H4 (cell line): ENCODE measurements around the genes SCGB2A2, HNRNPUL2, TMEM179B, SLC3A2 and SLC22A10.

DNA sequence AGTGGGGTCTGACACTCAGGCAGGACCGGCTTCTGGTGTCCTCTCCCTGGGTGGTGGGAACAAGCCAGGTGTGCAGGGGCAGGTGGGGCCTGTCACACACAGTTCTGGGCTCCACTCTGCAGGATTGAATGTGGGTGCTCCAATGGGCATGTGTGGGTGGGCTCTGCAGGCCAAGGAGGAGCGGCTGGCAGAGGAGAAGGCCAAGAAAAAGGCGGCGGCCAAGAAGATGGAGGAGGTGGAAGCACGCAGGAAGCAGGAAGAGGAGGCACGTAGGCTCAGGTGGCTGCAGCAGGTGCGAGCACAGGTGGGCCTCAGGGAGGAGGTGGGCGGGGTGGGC, 21.6 kb downstream of the INCENP start:
- RAMPAGE, long total RNA, result no peak

- RAMPAGE, long total RNA, result no peak
These were observed at the start of gene SCGB2A2 for GRCh38 chr11:62269736-62270449. Gene SCGB2A2, plus strand, starts transcription at chr11:62270158.

- RAMPAGE, long total RNA, result no peak
These were observed 23.4 kb downstream of the ASRGL1 start for GRCh38 chr11:62360574-62361040.

GRCh38 chr11:62370714-62371534, 33.7 kb downstream of the ASRGL1 start:
- RAMPAGE, long total RNA, result no peak

DNA sequence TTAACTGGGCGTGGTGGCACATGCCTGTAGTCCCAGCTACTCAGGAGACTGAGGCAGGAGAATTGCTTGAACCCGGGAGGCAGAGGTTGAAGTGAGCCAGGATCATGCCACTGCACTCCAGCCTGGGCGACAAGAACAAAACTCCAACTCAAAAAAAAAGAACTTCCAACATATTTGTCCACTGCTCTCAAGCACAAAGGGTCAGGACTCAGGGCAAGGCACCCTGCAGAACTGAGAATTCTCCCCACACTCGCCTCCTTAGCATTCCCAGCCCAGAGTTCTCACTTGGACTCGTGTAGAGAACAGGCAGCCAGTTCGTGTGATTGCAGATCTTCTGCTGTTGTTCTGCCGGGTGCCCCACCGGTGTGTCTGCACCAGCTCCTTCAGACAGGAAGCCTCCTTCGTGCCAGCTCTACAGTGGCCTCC, 19.8 kb upstream of the SCGB1A1 start:
- RAMPAGE, long total RNA, result no peak

GRCh38 chr11:62433130-62433622, 14.3 kb downstream of the SCGB1A1 start:
- RAMPAGE, long total RNA, result no peak

DNA sequence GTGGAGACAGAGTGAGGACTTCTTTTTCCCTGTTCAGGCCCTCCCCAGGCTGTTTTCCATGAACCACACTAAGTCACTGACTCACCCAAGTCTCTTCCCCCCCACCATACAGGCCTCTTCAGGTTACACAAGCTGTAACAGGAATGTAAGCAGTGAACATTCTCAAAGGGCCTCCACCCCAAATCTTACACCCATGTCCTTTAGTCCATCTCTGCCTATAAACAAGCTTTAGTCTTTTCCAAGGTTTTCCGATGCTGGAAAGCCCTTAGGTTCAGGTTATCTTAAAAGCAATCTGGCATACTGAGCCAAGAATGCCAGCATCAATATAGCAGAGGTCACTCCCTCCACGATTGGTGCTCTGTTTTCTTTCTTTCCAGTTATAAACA, 13.0 kb downstream of the EEF1G start:
- RAMPAGE, long total RNA, result no peak

DNA sequence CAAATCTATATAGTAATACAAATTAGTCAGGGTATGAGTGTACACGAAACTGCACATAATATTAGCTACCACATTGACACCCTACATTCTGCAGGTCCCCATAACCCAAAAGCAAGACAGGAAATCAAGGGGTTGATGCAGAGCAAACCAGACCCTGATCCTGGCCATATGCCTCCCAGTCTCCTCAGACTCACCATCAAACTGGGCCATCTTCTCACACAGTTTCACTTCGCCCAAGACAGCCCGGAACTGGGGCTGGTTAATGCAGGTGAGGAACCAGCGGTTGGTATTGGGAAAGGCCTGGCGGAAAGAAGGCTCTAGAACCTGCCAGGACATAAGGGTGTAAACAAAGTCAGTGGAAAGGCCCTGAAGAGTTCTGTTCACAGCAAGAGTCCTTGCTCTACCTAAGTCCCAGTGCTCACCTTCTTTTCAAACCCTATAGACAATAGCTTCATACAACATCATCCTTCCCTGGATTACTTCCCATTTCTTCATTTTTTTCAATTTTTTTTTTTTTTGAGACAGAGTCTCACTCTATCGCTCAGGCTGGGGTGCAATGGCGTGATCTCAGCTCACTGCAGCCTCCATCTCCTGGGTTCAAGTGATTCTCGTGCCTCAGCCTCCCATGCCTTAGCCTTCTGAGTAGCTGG, 6.4 kb downstream of the EEF1G start:
- RAMPAGE, long total RNA, result no peak

DNA sequence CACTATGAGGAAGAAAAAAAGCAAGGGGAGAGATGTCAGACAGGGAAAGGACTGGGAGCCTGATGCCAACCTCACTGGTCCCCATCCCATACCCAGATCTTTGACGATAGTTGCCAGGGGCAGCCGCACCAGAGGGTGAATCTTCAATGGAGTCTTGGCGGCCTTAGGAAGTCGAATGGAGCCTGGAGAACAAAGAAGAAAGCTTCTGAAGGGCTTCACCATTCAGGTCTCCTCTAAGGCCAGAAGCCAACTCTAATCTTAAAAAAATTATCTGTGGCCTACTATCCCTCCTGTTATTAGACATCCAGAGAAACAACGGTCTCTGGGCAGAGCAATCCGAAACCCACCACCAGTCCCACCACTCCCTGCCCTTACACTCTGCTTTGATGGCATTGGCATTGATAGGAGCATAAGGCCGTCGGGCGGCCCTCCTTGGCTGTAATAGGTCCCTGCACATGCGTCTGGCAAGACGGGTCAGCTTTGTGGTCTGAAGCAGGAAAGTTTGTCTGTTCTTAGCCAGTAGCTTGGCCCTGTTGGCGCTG, 3.6 kb upstream of the TUT1 start:
- RAMPAGE, long total RNA, result no peak

GRCh38 chr11:62621234-62621810, 464 bp downstream of the B3GAT3 start:
- RAMPAGE, long total RNA, result no peak

DNA sequence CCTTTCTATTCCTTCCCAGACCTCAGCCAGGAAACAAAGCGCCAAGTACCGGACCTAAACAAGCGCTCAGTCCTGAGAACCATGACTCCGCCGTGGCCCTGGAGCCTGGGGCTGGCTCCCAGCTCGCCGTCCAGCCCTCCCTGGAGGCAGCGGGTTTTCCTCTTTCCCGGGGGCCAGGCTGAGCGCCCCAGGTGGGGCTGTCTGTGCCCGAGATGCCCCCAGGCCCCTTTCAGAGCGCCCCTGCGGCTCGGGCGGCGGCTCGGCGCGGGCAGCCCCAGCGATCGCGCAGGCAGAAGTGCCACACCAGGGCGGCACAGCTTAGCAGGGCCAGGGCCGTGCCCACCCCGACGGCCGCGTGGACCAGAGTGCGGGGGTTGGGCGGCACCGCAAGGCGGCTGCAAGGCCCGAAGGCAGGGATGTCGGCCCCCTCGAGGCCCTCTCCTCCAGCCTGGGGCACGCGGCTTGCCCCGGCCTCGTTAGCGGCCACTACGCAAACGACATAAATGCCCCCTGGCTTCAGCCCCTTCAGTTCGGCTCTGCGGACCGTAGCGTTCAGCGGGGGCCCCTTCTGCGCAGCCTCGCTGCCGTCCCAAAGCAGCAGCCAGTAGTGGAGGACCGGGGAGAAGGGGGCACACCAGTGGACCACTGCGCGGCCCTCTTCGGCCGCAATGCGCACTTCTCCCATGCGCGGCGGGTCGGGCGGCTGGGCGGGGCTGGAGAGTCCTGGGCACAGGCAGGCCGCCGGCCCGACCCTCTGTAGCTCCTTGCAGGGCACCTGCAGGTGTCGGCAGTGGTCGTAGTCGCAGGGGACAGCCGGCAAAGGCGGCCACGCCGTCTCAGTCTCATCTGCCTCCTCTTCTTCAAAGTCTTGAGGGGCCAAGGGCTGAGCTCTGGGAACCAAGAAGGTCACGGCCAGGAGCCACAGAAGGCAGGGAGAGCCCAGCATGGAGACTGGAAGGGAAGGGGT, 1.5 kb downstream of the LRRN4CL start:
- RAMPAGE, long total RNA, result no peak

DNA sequence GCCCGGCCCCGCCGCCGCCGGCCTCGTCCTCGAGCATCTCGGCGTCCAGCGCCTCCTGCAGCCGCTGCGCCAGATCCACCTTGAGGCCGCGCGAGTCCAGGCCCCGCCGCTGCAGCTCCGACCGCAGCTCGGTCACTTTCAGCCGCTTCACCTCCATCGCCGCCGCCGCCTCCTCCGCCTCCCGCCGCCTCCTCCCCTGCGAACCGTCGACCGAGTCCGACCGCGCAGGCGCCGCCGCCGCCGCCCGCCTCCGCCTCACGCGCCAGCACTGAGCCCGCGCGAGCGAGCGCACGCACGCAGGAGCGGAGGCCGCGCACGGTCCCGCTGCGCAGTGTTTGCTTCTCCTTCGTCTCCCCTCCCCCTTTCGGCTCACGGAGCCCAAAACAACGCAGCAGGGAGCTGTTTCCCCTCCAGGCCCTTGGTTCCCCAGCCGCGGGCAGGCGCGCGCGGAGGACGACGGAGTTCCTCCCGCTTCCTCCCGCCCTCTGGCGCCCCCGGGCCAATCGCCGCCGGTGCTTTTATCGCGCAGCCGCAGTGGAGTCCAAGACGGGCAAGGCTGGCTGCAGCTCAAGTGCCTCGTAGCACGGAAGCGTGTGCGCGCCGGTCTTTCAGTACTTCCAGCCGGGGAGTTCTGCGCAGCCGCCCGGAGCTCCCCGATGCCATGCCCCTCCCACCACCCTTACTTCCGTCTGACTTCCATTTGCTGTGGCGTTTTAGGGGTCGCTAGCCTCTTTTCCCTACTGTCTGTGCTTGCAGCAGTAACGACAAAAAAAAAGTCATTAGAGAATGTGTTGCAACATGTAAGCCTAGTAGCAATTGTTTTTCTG, at the start of gene HNRNPUL2:
HNRNPUL2 (minus strand) TSS at position 458 of the 827 bp plus-strand sequence.
- RAMPAGE, long total RNA, result no peak

DNA sequence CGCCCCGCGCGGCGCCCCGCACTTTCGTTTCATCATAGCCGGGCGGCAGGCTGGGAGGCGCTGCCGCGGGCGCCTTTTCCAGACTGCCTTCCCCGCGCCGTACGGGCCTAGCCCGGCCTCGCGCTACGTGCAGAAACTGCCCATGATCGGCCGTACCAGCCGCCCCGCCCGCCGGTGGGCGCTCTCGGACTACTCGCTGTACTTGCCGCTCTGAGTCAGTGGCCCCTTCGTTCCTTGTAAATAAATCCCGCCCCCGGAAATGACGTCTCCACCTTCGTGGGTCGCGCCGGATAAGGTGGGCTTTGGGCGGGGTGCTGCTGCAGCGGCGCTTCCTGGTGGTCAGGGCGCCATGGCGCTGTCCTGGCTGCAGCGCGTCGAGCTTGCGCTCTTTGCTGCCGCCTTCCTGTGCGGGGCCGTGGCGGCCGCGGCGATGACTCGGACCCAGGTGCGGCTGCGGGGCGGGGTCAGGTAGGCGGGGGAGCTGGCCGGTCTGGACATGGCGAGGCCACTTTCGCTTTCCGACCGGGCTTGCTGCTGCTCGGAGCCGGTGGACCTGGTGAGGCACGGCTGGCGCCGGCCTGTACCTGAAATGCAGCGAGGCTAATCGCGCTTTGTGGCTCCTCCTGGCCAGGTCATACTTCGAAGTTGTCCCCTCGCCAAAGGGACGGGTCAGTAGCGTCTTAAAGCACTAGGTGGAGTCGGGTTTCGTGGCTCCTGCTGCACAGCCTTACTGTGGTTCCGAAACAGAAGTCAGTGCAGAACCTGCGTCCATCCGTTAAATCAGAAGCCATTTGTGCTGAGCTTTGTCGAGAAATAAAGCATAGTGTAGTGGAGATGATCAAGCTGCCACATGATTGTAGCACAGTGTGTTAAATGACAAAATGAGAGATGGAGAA, at the start of gene TMEM179B:
TMEM179B (plus strand) TSS at position 320 of the 896 bp plus-strand sequence.
- RAMPAGE, long total RNA, result start-site peak on the plus strand centred at position 319 of the sequence, 49 bp wide, 367 reads

- RAMPAGE, long total RNA, result no peak
These were observed 6.8 kb downstream of the STX5 start for GRCh38 chr11:62824994-62825547.

- RAMPAGE, long total RNA, result no peak
These were observed 12.0 kb upstream of the WDR74 start for GRCh38 chr11:62851219-62851937.

DNA sequence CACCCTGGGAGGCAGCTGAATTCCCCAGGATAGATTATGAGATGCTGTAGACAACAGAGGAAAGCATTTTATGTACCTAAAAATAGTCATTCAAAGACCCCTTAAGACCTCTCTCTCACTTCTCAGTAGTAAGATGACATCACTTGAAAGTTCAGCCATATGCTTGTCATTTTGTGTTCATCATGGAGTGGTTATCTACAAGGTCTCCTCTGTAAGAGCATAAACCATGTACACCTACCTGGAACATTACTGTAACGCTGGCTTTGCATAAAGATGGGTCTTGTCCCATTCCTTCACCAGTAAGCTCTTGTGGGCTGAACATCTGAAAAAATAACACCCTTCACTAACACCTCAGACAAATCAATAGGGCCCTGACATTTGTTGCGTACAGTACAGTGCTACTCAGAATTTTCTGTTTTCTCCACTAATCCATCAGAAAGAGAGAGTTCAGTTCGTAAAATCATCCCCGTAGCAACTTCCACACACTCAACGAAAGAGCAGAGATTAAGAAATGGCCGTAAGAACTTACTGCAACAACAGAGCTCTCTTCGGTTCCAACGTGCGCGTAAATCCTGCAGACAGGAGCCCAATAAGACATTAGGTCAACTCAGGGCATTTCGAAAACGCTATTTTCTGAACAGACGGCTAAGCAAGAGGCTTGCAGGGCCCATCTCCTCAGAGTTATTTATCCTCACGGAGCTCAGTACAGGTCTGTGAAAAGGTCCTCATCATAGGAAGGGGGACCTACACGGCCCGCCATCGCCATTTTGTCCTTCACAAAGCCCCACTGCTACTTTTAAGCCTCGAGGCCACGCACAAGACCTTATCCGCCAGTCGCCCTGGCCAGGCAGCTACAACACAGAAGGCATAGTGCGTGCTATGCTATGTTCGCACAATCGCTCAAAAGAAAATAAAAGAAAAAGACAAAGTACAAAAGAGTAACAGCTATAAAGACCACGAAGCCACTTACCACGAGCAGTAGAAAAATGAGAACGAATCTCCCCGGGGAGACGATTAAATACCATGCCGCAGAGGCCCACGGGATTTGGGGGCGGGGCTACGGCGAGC, 15.8 kb upstream of the WDR74 start:
- RAMPAGE, long total RNA, result no peak

DNA sequence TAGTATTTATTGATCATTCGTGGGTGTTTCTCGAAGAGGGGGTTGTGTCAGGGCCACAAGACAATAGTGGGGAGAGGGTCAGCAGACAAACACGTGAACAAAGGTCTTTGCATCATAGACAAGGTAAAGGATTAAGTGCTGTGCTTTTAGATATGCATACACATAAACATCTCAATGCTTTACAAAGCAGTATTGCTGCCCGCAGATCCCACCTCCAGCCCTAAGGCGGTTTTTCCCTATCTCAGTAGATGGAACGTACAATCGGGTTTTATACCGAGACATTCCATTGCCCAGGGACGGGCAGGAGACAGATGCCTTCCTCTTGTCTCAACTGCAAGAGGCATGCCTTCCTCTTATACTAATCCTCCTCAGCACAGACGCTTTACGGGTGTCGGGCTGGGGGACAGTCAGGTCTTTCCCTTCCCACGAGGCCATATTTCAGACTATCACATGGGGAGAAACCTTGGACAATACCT, 19.3 kb upstream of the WDR74 start:
- RAMPAGE, long total RNA, result no peak

- RAMPAGE, long total RNA, result start-site peak on the plus strand at chr11:62880894-62880928, 743 reads
These were observed at the start of gene SLC3A2 for GRCh38 chr11:62880631-62881201. Gene SLC3A2, plus strand, starts transcription at chr11:62880896.

- RAMPAGE, long total RNA, result no peak
These were observed 929 bp downstream of the SLC22A25 start for GRCh38 chr11:63242266-63243073.

DNA sequence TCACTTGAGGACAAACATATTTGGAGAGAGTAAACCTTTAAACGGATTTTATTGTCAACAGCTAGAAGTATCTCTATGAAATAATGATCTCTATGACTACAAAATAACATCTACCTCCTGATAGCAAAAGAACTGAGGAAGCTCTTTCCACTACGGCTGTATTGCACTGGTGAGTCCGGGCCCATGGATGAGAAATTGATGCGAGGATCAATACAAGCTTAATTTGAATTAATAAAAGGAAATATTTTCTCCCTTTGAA, at the start of gene SLC22A10:
SLC22A10 (plus strand) TSS at position 51 of the 259 bp plus-strand sequence.
- RAMPAGE, long total RNA, result no peak